Mesangial cell (primary cell): ENCODE measurements around the genes LMCD1, SETD5 and CPNE9.

DNA sequence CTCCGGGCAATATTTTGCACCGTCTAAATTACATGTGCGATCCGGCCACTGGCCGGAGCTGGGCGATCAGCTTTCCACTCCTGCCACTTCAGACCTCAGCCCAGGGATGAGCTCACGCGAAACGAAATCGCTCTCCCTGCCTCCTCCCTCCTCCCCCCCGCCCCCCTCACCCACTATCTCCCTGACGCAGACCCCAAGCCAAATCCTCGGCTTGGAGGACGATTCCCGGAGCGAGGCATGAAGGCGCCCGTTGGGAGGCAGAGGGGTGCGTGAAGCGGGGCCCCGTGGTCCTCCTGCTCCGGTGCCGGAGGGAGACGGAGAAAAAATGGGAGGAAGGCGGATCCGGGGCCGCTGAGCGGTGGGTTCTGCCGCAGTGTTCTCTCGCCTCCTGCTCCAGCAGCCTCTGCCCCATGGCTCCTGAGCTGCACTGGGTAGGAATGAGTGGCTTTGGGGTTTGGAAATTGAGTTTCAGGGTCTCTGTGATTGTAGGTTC lies 1.7 kb downstream of the GRM7 start:
- RAMPAGE, long total RNA: no peak

GRCh38 chr3:8483138-8483910 lies 18.3 kb upstream of the LMCD1 start:
- RAMPAGE, long total RNA: no peak

GRCh38 chr3:8494232-8494770 lies 7.3 kb upstream of the LMCD1 start:
- RAMPAGE, long total RNA: no peak

GRCh38 chr3:8501239-8502226 lies at the start of gene LMCD1:
LMCD1 (plus strand) TSS chr3:8501823.
- RAMPAGE, long total RNA: start-site peak on the plus strand at chr3:8501823-8501912, 308 reads

- RAMPAGE, long total RNA: no peak
Observed at GRCh38 chr3:8611691-8612157, 32.9 kb downstream of the SSUH2 start.

DNA sequence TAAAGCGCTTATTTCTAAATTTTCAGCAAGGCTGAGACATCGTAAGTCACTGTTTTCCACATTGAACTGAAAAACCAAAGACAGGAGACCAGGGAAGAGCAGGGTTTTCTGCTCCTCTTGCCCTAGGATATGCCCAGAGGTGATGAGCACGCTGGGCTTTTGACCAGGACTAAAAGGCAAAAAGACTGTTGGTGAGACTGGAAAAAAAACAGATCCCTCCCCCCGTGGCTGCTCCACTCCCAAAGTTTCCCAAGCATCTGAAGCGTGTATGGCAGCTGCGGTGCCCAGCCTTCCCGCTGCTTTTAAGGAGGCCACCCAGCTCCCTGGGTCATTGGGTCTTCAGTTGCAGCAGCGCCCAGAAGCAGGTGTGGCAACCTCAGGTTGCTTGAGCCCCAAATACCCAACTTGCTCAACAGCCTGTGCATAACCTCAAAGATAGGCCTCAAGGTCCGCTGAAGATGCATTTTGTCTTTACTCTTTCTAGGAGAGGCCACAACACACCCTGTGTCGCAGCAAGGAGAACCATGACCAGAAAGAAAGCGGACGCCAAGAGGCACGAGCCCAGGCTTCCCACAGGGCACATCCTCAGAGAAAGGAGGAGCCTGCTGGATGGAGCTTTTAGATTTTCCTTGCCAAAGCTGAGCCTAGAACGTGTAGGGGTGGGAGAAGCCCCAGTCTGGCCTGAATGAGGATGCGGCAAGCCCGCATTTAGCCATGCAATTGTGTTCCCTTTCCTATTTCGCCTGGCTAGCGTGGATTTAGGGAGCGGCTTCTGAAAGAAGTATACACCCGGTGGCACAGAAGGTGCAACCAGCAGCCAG lies 2.0 kb downstream of the SRGAP3 start:
- RAMPAGE, long total RNA: no peak

- RAMPAGE, long total RNA: start-site peak on the plus strand at chr3:9396317-9396322, 12 reads
Observed at GRCh38 chr3:9395932-9396506, 1.4 kb upstream of the SETD5 start.

DNA sequence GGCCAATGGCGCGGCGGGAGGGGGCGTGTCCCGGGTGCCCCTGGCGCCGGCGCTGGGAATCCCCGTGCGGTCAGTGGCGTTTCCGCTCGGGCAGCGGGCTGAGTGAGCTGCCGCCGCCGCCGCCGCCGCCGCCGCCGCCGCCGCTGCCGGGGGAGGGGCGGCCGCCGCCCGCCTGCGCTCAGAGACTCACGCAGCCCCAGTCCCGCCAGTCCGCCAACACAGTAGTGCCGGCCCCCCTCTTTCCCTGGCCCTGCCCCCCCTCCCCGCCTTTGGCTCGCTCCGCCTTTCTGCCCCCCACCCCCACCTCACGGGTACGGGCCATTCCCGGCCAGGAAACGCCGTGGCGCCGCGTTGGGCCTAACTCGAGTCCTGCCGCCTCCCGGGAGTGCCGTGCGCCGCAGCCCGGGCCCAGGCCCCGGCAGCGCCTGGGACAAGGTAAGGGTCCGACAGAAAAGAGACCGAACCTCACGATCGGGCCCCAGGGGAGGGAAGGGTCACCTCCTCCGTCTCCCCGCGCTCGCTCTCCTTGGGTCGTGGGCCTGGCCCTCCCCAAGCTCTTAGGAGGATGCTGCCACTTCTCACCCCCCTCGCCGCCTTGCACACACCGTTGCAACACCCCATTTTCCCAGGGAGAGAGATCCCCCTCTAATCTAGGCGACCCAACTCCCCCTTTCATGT lies at the start of gene SETD5:
TSS of gene SETD5 (plus strand) at position 73 of the 678 bp plus-strand sequence.
- RAMPAGE, long total RNA: no peak

DNA sequence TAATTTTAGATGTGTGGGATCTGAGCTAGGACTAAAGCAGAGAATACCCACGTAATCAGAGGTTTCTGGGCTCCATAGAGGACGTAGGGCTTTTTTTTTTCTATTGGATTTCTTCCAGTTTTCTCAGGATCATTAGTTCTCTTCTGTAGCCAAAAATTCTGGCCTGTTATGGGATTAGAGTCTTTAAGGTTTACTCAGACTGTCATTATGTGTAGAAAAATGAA lies 1.8 kb downstream of the SETD5 start:
- RAMPAGE, long total RNA: no peak

GRCh38 chr3:9422459-9423449 lies 25.3 kb downstream of the SETD5 start:
- RAMPAGE, long total RNA: no peak

GRCh38 chr3:9467712-9468692 lies 70.6 kb downstream of the SETD5 start:
- RAMPAGE, long total RNA: no peak

DNA sequence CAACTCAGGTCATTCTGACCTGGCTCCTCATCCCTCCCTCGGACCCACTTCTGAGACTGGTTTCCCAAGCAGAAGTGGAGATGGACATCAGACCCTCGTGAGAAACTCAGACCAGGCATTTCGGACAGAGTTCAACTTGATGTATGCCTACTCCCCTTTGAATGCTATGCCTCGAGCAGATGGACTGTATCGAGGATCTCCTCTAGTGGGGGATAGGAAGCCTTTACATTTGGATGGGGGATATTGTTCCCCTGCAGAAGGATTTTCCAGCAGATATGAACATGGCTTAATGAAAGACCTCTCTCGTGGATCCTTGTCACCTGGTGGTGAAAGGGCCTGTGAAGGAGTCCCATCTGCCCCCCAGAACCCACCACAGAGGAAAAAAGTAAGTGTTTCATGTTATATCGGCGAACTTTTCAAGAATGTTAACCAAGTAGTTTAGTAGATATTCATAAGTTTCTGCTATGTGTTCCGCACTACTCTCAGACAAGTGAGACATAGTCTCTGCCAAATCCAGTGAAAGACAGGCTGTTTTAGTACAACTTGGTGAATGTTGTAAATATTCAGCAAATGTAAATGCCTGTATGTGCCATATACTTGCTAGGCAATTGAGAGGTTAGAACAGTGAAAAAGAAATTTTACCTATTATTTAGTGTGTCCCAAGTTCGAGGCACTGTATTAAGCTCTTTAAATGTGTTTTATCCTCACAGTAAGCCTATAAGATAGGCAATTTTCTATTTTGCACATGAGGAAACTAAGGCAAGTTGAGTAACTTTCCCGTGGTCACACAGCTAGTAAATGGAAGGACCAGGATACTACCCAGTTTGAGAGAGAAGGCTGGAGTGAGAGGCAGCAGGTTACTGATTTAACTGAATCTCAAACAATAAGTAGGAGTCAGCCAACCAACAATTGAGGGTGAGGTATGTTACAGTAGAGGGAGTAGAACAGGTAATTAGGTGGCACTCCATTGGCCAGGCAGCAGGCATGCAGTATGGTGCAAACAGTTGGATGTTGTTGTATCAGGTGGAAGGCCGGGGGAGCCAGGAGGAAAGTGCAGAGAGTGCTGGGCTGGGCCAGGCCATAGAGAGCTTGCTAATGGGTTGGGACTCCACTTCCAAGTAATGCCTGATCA lies 73.5 kb downstream of the SETD5 start:
- RAMPAGE, long total RNA: no peak

DNA sequence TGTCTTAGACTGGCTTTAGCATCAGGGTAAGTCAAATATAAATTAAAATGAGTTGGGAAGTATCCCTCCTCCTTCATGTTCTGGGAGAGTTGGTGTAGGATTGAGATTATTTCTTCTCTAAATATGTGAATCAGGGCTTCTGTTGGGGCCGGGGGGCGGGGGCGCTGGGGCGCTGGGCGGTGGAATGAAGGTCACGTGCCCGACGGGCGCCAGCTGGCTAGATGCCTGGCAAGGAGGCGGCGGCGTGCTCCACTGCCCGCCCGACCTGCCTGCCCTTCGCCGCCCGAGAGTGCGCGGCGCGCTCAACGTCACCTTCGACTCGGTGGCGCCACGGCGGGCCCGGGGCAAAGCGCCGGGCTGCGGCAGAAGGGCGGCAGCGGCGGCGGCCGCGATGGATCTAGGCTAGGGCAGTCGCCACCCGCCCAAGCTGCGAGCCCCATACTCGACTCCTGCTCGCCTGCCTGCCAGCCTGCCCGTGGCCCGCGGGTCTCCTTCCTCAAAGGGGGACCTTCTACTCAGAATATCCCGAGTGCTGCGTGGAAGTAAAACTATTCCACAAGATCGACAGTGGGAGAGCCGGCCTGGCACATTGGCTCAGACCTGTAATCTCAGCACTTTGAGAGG lies 47.0 kb upstream of the LHFPL4 start:
- RAMPAGE, long total RNA: no peak

DNA sequence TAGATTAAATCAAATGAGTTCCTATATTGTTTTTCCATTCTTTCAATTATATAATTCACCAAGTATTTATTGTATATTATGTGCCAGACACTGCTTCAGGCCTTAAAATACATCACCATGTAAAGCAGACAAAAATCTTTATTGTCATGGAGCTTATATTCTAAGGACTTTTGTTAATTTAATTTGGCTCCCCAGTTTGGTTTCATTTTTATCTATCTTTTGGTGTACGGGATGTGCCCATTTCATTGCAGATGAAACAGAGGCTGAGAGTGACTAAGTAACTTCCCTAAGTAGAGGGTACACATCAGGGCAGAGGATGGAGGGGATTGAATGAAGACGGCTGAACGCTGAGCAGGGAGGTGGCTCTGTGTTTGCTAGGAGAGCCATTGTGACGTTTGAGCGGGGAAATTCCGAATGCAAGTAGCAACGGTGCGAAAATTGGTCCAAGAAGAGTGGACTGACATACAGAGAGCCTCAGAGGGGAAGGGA lies 13.4 kb downstream of the MTMR14 start:
- RAMPAGE, long total RNA: no peak

GRCh38 chr3:9703593-9704288 lies at the start of gene CPNE9:
CPNE9 (plus strand) TSS chr3:9703833.
- RAMPAGE, long total RNA: no peak

- RAMPAGE, long total RNA: no peak
Observed at GRCh38 chr3:9722222-9722703, 9.3 kb upstream of the BRPF1 start.

DNA sequence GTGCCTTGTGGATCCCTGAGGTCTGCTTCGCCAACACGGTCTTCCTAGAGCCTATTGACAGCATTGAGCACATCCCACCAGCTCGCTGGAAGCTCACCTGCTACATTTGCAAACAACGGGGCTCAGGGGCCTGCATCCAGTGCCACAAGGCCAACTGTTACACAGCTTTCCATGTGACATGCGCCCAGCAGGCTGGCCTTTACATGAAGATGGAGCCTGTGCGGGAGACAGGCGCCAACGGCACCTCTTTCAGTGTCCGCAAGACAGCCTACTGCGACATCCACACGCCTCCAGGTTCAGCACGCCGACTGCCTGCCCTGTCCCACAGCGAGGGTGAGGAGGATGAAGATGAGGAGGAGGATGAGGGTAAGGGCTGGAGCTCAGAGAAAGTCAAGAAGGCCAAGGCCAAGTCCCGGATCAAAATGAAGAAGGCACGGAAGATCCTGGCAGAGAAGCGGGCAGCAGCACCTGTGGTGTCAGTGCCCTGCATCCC lies 8.0 kb downstream of the BRPF1 start:
- RAMPAGE, long total RNA: no peak

GRCh38 chr3:9779699-9780959 lies 10.4 kb upstream of the CAMK1 start:
- RAMPAGE, long total RNA: start-site peak on the minus strand at chr3:9780508-9780557, 14 reads

DNA sequence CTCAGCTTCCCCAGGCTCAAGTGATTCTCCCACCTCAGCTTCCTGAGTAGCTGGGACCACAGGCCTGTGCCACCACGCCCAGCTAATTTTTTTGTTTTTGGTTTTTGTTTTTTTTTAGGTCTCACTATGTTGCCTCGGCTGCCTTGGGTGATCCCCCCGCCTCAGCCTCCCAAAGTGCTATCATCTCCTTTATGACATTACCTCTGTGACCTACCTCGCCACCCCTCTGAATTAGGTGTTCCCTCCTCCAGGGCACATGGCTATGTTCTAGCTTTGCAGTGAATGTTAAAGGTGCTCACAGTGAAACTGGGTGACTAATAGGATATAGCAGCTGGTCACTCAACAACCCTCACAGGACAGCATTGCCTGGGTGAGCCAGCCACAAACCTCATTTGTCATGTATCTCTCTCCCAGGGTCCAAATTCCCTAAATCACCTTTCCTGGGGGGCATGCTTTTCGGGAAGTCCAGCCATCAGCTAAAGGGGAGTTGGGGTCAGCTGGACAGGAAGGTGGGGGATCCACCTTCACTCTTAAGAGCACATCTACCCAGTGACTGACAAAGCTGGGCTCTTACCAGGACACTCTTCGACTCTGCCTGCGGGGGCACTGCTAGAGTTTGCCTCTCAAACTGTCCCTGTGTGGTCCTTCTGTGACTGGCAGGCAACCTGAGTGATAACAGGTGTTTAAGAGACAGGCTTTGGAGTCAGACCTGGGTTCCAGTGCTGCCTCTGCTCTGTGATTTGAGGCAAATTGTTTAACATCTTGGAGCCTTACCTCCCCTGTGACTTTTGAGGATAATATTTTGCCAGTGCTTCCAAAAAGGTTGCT lies 1.6 kb upstream of the TTLL3 start:
- RAMPAGE, long total RNA: no peak

DNA sequence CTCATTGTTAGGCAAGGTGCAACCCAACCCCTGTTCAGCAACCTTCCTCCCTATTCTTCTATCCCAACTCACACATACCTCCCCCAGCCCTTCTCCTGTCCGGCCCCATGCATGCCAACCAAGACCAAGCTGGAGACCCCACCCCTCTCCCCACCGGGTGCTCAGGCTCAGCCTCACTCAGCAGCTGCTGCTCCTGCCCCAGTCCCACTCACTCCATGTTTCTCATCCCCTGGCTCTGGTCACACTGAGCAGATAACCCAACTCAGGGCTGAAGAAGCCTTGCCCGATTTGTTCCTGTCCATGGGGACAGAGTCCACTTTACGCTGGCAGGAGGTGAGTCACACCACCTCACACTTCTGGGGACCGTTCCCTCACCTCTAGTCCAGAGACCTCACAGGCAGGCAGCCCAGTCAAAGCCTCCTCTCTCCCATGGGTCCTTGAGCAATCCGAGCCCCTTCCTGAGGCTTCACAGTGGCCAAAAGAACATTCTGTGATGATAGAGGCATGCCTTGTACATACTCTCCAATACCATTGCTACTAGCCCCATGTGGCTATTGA lies 1.4 kb downstream of the CIDEC start:
- RAMPAGE, long total RNA: no peak